Ascending aorta (tissue), 1 donor: ENCODE measurements around a stretch of chr16.

DNA sequence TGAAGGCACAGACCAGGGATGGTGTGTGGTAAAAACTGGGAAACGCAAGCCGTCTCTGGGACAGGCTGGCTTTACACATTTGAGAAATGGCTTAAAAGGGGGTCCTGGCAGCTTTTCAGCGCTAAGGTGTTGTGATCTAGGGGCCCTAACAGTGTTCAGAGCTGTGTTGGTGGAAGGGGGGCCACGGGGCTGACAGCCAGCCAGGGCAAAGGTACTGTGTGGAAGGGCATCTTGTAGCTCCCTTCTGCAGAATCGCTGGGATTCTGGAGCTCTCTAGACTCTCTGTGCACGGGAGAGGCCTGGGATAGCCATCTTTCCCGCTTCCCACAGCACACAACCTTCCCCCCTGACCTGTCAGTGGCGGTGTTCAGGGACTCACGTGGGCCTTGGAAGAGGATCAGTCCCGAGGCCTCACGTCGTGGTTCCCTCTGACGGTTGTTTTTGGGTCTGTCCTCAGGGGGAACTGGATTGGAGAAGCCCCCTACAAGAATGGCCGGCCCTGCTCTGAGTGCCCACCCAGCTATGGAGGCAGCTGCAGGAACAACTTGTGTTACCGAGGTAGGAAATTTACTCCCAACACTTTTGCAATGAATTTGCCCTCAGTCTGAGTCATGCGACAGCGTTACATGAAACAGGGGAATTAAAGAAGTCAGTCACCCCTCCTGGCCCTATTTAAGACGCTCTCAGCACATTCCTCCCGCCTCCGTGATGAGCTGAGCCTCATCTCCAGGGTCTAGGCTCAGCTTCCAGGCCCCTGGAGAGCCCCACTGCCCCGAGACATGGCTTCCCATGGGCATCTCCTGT lies 34.7 kb downstream of the CRISPLD2 start:
- PRO-cap: no peak

- PRO-cap: no peak
Observed at GRCh38 chr16:84990854-84991284, 20.5 kb downstream of the ZDHHC7 start.

DNA sequence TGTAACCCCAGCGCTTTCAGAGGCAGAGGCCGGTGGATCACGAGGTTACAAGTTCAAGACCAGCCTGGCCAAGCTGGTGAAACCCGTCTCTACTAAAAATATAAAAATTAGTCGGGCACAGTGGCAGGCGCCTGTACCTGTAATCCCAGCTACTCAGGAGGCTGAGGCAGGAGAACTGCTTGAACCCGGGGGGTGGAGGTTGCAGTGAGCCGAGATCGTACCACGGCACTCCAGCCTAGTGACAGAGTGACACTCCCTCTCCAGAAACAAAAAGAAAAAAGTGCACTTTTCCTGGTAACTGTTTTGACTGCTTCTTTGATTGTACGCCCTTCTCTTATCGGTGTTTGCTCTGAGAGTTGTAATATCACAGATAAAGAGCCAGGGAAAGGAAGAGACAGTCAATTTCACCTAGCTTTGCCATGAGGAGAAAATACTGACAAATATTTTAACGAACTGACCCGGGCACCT lies 19.1 kb downstream of the ZDHHC7 start:
- PRO-cap: no peak

GRCh38 chr16:85086773-85087511 lies 25.3 kb downstream of the CIBAR2 start:
- PRO-cap: no peak

DNA sequence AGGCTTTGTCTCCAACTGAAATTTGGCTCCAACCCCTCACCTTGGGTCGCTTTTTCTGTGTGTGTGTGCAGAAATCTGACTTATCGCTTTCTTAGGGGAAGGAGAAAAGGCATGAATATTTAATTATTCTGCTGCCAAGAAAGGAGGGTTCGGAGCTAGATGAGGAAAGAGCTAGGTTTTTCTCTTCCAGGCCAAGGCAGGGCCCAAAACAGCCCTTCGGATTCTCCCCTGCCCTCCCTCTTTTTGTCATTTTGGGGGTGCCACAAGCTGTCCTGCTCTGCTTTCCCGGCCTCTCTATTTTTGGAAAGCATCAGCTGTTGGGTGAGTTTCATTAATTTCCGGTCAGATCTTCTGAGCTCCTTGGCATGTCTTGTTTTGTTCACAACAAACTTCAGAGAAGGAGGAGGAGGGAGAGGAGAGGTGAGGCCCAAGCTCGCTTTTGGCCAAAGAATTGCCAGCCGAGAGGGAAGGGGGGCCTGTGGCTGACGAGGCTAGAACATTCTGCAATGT lies 18.0 kb upstream of the CIBAR2 start:
- PRO-cap: no peak

GRCh38 chr16:85138562-85139043 lies 26.3 kb upstream of the CIBAR2 start:
- PRO-cap: no peak

GRCh38 chr16:85187050-85187421 lies 74.8 kb upstream of the CIBAR2 start:
- PRO-cap: bidirectional peak, plus-strand start at chr16:85187330, minus-strand start at chr16:85187169

- PRO-cap: no peak
Observed at GRCh38 chr16:85303350-85303670, 191.0 kb upstream of the CIBAR2 start.

GRCh38 chr16:85334637-85335153 lies 222.4 kb upstream of the CIBAR2 start:
- PRO-cap: no peak

DNA sequence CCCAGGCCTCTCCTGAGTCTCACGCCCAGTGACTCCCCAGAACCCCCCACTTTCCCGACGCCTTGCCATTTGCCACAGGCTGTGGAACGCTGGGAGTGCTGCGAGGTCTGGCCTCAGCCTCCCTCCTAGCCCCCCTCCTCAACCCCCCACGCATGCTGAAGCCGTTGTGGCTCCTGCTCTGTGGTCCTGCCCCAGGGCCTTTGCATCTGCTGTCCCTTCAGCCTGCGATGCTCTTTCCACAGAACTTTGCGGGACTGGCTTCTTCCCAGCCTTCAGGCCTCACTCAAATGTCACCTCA lies 225.9 kb upstream of the GSE1 start:
- PRO-cap: no peak

DNA sequence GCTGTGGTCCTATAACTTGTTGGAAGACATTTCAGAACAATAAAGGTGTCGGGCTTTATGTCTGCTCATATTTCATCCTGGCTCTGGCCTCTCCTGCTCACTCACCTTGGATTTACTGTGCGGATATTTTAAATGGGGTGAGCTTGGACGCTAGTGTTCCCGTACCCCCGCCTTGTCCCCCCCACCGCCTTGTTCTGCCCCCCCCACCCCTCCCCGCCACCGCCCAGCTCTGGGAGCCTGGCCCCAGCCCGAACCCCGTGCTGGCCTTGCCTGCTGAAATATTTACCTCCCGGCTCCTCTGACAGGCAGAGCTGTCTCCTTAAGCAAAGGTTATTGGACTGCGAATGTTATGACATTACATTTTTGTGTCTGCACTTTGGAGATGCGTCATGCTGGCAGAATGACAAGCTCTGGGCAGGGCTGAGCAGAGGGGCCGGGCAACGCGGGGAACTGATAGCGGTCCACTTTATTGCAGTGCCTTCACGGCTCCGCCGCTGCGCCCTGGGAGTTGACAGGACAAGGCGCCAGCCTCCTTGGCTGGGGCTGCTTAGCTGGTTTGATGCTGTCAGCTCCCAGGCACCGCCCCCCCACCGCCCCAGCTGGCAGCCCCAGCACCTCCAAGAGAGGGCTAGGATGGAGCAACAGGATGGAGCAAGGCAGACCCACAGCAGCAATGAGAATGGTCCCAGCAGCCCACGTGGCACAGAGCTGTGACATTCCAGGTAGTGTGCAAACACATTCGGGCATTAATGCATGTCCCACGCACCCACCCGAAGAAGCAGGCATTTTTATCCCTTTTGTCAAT lies 222.4 kb upstream of the GSE1 start:
- PRO-cap: no peak

DNA sequence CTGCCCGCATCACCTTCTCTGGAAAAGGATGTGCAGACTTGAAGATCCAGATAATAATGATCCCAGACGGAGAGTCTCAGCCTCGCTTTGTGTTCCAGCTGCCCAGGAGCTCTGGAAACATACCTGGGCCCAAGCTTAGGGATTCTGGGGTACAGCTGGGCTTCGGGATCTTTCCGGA lies 165.1 kb upstream of the GSE1 start:
- PRO-cap: no peak

- PRO-cap: no peak
Observed at GRCh38 chr16:85480728-85481131, 132.4 kb upstream of the GSE1 start.

DNA sequence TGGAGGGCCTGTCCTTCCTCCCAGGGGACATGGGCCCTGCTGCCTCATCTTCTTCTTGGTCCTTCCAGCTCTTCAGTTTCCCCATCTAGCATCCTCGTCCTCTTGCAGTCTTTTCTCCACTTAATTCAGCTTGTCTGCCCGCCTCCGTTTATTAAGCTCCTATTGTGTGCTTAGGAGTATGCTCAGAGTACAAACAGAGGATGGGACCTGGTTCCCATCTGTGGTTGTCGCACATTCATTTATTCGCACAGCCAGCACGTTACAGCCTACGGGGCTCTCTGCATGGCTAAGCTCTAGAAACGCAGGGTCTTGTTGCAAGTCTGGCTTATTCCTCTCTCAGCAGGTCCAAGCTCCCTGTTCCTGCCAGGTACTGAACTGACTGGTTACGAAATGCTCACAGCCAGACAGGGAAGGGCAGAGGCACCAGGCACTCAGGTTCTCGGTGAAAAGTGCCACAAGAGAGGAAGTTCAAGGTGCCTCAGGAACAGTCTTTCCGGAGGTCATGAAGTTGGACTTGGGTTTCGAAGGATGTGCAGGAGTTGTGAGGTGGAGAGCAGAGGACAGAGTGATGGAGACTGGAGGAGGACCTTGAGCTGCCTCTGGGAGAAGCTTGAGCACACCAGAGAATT lies 124.8 kb upstream of the GSE1 start:
- PRO-cap: no peak

DNA sequence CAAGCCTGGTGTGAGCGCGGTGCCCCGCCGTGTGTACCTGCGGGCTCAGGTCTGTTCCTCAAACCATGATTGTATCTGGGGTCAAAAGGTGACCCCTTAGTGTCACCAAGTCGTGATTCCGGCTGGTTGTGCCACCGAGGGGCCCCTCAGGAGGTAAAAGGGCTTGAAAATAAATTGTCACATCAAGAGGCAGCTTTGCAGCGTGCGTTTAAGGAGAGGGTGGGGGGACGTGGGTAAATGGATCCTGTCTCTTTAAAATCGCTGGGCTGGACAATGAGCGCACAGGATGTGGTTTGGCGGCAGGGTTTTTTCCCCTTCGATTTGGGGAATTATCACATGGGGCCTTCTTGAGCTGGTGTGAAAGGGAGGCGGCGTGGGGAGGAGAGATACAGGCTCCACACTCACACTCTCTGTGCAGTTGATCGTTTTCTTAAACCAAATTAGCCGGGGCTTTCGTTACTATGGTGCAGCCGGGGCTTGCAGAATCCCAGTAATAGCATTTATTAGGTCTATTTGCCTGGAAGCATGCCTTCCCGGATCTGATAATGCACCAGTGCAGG lies 59.1 kb upstream of the GSE1 start:
- PRO-cap: unidirectional peak, plus-strand start at position 360 of the sequence

DNA sequence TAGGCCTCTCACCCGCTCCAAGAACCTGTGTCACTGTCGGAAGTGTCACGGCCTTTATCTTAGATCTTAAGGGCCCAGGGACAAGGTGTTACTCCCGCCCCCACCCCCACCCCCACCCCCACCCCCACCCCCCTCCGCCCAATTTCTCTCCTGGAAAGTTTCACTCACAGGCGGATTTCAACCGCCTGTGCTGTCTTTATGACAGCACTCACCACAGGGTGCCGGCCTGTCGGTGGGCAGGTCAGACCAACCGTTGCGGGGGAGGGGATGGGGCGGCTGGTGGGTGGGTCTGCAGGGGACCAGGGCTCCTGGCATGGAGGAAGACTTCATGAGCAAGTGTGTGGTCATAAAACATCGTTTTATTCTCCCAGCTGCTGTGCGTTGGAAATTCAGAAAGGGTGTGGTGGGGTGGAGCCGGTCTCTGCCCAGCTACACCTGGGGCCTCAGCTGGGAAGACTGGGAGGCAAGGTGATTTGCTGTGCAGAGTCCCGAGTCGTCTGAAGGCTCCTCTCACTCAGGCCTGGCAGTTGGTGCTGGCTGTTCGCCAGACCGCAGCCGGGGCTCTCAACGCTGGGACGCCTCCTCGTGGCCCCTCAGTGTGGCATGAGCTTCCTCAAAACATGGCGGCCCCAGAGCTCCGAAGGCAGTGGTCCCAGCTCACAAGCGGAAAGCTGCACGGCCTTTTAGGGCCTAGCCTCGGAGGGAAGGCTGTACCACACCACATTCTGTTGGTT lies 46.0 kb upstream of the GSE1 start:
- PRO-cap: no peak

- PRO-cap: bidirectional peak, plus-strand start at chr16:85574023, minus-strand start at chr16:85573832; unidirectional peak, minus-strand start at chr16:85574459
Observed at GRCh38 chr16:85573878-85574769, 39.0 kb upstream of the GSE1 start.

DNA sequence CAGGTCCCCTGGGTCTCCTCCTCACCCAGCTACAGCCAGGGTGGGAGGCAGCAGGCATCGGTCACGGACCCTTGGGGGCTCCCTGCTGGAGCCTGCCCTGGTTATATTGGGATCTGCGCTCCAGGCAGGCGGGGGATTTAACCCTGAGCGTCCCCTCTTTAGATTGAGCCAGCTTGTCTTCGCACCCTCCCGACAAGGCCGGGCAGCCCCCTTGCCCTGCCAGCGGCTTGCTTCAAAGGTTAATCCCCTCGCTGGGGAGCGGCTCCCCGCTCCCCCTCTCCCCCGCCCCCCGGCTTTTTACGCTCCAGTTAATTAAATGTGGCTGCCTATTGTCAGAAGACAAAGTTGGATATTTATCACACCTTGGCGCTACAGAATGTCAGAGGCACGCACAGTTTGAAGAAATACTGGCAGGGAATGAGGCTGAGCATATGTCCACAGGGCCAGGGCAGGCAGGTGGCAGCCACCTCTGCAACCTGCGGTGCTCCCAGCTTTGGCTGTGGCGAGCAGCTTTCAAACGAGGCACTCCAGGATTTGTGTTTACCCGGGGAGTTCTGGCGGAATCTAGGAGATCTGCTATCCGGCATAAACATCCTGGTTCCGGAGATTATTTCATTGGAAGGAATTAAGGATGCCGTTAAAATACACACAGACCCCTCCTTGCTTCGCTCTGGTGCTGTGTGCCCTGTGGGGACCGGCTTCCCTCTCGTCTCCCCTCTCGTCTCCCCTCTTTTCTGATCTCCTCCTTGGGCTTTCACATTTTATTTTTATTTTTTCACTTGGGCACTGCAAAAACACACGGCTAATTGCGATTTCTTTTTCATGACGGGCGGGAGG lies 38.1 kb upstream of the GSE1 start:
- PRO-cap: no peak

DNA sequence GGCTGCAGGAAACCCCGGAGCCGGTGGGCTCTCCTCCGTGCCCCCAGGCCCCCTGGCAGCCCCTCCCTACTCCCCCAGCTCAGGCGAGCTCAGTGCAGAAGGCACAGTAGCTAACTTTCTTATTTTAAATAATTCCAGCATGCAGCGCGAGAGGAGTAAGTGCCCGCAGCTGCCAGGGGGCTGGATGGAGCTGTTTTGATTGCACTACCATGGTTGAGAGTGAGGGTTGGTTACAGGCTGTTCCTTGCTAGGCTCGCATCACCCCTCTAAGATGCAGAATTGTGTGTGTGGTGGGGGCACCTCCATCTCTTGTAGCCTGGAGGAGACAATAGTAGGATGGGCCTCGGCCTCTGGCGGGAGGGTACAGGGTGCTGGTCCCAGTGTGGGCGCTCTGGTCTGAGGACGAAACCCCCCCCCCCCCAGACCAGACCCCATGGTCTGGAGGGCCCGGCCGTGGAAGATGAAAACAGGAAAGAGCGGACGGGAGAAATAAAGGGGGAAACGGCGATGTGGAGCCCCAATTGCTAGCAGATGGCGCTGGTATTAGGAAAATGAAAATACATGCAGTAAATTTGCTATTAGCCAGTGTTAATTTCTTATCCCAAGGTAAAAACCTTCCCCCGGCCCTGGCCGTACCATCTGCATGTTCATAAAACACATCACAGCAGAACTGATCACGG lies 26.2 kb upstream of the GSE1 start:
- PRO-cap: no peak

DNA sequence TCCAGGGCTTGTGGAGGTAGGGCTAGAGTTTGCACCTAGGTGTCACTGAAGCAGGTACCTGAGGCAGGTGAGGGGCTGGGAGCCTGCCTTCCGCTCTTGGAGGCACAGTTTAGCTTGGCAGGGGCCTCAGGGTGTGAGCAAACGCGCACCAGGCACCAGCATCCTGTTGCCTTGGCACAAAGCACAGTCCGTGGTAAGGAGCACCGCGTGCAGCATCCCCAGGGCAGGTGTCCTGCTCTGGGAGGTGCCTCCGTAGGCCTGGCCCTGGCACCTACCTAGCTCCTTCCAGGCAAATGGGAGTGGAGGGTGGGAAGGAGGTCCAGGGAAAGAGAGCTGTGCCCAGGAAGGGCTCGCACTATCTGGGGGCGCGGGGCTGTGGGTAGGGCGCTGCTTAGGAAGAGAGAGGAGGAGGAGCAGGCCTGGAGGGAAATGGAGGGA lies 3.1 kb upstream of the GSE1 start:
- PRO-cap: no peak